Omental fat pad (tissue), 4 donors: ENCODE data around the genes MOV10L1, MAPK12 and DENND6B.

- PRO-cap = no peak
- RAMPAGE, long total RNA, 4 experiments = no peak in any of the 4 experiments
These were observed 217.0 kb downstream of the BRD1 start for GRCh38 chr22:49610457-49611360.

DNA sequence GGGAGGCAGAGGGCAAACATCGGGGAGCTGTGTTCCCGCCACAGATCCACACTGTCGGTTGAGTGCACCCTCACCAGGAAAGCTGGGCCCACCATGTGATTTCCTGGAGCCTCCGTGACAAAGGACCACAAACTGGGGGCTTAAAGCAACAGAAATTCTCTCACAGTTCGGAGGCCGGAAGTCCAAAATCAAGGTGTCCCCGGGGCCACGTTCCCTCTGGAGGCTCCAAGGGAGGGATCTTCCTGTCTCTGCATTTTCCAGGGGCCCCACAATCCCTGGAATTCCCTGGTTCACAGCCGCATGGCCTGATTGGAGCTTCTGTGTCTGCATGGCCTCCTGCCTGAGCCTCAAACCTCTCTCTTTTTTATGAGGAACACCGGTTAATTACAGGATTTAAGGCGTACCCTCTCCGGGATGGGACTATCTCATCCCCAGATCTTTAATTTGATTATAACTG, 169.3 kb downstream of the BRD1 start:
- PRO-cap = no peak
- RAMPAGE, long total RNA, 4 experiments = no peak in any of the 4 experiments

GRCh38 chr22:49773847-49774363, 53.8 kb downstream of the BRD1 start:
- PRO-cap = no peak
- RAMPAGE, long total RNA, 4 experiments = no peak in any of the 4 experiments

DNA sequence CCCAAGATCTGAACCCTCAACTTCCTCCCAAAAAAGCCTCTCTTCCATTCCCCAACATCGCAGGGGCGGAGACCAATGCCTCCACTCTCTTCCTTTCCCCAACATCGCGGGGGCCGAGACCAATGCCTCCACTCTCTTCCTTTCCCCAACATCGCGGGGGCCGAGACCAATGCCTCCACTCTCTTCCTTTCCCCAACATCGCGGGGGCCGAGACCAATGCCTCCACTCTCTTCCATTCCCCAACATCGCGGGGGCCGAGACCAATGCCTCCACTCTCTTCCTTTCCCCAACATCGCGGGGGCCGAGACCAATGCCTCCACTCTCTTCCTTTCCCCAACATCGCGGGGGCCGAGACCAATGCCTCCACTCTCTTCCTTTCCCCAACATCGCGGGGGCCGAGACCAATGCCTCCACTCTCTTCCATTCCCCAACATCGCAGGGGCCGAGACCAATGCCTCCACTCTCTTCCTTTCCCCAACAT, 25.6 kb downstream of the BRD1 start:
- PRO-cap = no peak
- RAMPAGE, long total RNA, 4 experiments = no peak in any of the 4 experiments

- PRO-cap = no peak
- RAMPAGE, long total RNA, 4 experiments = no peak in any of the 4 experiments
These were observed 3.0 kb downstream of the BRD1 start for GRCh38 chr22:49824714-49825094.

DNA sequence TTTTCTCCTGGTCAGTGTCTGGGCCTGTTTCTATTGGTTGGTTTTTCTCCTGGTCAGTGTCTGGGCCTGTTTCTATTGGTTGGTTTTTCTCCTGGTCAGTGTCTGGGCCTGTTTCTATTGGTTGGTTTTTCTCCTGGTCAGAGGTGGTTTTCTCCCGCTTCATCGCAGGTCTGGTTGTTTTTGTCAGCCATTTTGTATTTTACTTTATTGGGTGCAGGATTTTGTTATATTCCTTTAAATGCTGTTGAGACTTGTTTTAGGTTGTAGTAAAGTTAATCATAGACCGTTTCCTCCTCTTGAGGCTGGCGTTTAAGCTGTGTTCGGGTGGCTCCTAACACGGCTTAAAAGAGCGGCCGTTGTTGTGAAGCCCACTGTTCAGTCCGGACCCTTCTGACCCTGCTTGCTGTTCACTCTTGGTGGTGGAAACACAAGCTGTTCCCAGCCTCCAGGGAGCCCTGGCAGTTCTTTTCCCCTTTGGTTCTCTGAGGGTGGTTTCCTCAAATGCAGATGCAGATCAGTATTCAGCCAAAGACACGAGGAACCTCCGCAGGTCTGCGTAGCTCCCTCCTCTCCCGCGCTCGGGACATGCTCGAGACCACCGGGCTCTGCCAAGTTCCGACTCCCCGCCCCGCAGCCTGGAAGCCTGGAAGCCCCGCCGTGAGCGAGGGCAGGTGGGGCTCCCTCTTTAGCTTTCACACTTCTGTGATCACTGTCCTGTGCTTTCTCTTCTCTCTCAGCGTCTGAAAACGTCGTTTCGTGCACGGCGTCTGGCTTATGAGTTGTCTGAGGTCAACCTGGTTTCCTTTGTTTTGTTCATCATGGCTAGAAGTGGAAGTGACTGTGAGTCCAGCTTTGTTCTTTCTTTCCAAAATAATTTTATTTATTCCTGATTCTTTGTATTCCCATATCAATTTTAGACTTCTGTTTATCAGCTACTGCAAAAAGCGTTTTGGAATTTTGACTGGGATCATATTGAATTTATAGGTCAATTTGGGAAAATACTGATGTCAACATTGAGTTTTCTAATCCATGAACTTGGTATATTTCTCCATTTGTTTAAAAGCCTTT, 26.5 kb downstream of the ZBED4 start:
- PRO-cap = no peak
- RAMPAGE, long total RNA, 4 experiments = no peak in any of the 4 experiments

DNA sequence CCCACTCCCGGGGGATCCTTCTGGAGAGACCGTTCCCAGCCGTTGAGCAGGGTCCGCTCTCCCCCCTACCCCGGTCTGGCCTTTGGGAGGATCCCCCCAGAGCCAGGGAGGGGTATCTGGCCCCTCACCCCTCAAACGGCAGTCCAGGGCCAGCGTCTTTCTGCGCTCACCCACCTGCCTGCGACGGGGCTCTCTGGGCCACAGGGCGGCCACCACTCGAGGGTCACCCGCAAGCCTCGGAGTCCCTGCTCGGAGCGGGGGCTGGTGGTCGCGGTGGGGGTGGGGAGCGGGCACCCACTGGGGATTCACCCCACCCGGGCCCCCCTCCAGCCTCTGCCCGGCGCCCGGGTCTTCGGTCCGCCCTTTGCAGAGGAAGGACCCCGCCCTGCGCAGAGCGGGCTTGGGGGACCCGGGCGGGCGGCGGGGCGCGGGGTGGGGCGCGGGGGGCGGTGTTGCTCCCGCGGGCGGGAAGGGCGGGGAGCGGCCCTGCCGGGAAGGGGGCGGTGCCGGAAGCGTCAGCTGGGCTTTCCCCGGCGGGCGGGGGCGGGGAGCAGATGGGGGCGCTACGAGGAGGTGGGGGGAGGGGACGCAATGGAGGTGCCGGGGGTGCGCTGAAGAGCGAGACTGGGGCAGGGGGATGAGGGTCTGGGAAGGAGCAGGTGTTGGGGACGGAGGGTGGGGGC, 16.6 kb downstream of the CRELD2 start:
- PRO-cap = no peak
- RAMPAGE, long total RNA, 4 experiments = no peak in any of the 4 experiments

DNA sequence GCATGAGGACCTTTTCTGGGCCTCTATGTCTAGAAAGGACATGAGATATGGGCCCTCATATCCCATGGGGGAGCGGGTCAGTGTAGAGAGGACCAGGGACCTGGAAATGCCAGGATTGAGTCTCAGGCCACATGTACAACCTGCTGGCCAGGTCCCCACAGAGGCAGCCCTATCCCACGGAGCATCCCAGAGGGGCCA, 9.0 kb downstream of the PIM3 start:
- PRO-cap = no peak
- RAMPAGE, long total RNA, 4 experiments = no peak in any of the 4 experiments

GRCh38 chr22:49970965-49971814, 10.6 kb downstream of the PIM3 start:
- PRO-cap = unidirectional peak, plus-strand start at chr22:49971022
- RAMPAGE, long total RNA, 4 experiments = start-site peak on the plus strand in 2 of 4 experiments, at chr22:49971008-49971887 at its widest, 8 to 27 reads per replicate

- PRO-cap = no peak
- RAMPAGE, long total RNA, 4 experiments = no peak in any of the 4 experiments
These were observed at the start of gene MOV10L1 for GRCh38 chr22:50089554-50090091. Gene MOV10L1, plus strand, starts transcription at chr22:50090006.

DNA sequence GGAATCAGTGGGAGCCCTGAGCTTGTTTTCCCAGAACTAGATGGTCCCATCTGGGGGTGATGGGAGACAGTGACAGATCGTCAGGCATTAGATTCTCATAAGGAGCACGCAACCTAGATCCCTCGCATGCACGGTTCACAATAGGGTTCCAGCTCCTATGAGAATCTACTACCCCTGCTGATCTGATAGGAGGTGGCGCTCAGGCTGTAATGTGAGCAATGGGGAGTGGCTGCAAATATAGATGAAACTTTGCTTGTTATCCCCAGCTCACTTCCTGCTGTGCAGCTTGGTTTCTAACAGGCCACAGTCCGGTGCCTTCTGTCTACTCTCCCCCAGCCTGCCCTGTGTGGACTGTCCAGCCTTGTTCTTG, 14.2 kb downstream of the MOV10L1 start:
- PRO-cap = no peak
- RAMPAGE, long total RNA, 4 experiments = no peak in any of the 4 experiments

GRCh38 chr22:50184442-50185342, 1.0 kb upstream of the TRABD start:
- PRO-cap = no peak
- RAMPAGE, long total RNA, 4 experiments = no peak in any of the 4 experiments

- PRO-cap = no peak
- RAMPAGE, long total RNA, 4 experiments = no peak in any of the 4 experiments
These were observed 896 bp downstream of the SELENOO start for GRCh38 chr22:50201583-50202231.

GRCh38 chr22:50225616-50226254, 19.1 kb downstream of the TUBGCP6 start:
- PRO-cap = no peak
- RAMPAGE, long total RNA, 4 experiments = no peak in any of the 4 experiments

- PRO-cap = no peak
- RAMPAGE, long total RNA, 4 experiments = start-site peak on the minus strand in 1 of 4 experiments, at chr22:50261170-50261326 at its widest, 22 reads per replicate
These were observed at the start of gene MAPK12 for GRCh38 chr22:50260856-50262101. Gene MAPK12, minus strand, starts transcription at chr22:50261683.

DNA sequence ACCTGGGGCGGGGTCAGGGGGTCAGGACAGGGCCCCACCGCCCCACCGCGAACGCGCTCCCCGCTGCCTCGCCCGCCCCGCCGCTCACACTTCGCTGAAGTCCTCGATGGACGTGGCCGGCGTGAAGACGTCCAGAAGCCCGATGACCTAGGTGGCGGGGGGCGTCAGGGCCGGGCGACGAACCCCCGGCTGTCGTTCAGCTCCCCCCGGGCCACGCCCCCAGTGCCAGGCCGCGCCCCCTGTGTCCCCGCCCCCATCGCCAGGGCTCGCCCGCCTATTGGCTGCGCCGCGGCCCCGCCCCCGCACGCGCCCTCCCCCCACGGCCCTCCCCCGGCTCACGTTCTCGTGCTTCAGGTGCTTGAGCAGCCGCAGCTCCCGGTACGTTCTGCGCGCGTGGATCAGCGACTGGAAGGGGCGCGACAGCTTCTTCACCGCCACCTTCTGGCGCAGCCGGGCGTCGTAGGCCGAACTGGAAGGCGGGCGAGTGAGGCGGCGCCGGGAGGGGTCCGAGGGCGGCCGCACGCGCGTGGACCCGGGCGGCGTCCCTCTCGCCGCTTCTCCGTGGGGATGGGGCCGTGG, 2.6 kb downstream of the MAPK11 start:
- PRO-cap = no peak
- RAMPAGE, long total RNA, 4 experiments = start-site peak on the minus strand in 1 of 4 experiments, centred at position 133 of the sequence, 12 reads per replicate

DNA sequence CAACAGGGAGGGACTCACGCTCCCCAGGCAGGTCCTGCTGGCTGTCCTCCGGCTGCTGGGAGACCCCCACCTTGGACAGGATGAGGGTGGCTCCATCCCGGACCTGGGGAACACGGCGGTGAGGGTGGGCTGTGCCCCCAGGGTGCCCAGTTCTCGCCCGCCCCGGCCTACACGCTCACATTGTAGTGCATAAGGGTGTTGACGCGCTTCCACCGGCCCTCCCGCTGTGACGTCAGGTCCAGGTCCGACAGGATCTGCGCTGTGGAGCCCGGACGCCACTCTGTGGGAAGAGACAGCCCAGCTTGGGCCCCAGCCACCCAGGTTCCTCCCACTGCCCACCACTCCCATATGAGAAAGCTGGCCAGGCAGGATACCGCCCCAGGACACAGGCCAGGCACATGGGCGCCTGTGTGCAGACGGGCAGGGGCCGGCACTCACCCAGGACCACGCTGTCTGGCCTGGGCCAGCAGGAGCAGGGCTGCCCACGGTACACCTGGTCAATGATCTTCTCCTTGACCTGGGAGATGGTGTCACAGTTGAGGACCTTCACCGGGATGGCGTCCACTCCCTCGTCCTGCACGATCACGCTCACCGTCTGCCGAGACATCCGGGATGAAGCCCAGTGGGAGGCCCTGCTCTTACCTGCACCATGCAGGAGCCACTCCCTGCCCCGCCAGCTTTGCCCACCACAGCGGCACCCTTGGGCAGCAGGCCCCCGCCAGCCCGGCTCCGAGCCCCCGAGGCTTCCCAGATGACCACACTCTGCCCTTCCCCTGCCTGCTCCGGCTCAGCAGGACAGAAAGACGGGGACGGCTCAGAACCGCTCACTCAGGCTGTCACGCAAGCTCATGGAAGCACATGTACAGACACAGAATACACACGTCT, 8.5 kb upstream of the MAPK11 start:
- PRO-cap = no peak
- RAMPAGE, long total RNA, 4 experiments = no peak in any of the 4 experiments

DNA sequence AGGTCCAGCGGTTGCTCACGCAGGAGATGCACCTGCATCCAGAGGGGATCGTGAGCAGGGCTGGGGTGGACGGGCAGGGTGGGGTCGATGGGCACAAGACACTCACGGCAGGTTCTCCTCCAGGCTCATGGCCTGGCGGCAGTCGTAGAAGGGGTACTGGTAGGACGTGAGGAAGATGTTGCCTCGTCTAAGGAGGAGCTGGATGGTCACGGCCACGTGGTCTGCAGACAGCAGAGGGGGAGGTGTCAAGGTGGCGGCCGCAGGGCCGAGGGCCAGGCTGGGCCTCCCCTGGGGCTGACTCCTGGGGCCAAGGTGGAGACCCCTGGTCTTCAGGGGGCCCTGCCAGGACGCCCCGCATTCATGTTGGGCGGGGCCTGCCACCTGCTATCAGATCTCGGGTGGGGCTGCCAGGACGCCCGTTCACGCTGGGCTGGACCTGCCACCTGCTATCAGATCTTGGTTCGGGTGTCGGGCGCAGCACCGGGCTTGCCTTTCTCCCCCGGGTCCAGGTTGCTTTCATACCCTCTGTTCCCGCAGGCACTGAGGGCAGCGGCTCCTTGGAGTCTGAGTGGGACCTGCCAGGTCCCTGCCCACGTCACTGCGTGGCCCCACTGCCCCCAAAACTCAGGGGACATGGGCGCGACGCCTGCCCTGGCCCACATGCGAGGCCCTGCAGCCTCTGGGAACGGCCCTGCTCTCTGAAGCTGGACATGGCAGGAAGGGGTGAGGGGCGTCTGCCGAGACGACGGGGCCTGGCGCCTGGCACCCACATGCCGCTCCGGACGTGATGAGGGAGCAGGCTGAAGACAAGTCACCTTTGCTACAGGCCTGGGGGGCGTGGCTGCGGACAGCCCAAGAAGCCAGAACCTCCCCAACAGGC, 16.1 kb upstream of the MAPK11 start:
- PRO-cap = no peak
- RAMPAGE, long total RNA, 4 experiments = no peak in any of the 4 experiments

GRCh38 chr22:50326605-50327917, at the start of gene DENND6B:
Gene DENND6B, minus strand, starts transcription at chr22:50327012.
- PRO-cap = no peak
- RAMPAGE, long total RNA, 4 experiments = no peak in any of the 4 experiments

- PRO-cap = no peak
- RAMPAGE, long total RNA, 4 experiments = no peak in any of the 4 experiments
These were observed 28.9 kb downstream of the PPP6R2 start for GRCh38 chr22:50371946-50372433.